H1 (cell line): Measurements from ENCODE around the gene RAPGEF6.

DNA sequence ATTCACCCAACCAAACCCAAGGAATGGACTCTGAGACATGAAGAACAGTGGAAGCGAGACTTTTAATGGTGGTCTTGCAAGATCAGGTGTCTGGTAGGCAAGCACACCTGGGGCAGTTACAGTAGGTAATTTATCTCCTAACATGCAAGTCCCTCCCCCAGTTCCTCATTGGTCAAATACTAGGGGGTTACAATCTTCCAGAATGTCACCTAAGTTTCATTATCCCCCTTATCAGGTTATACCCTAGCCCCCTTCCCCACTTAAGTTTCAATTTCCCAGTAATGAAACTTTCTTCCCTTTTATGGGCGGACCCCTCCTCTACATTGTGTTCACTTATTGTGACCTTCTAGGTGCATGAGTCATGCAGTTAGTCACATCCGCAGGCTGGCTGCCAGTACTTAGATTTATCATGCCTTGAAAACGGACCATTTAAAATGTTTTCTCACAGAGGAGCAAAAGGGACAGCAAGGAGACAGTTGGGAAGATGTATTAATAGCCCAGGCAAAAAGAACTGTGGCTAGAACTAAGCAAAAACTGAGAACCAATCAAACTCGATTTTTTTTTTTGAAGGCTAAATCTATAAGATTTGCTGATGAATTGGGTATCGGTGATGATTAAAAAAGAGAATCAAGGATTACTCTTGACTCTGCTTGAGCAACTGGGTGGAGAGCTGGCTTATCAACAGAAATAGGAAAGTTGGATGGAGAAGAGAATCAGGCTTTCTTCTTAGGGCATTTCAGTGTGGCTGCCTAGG lies 615.2 kb downstream of the HINT1 start:
- RRBS = no CpG with 5 or more reads among the region's 6 CpGs
CAGE:
- cytosol, long polyA plus RNA = no peak
- long polyA plus RNA = no peak
- nucleus, long polyA plus RNA = no peak

GRCh38 chr5:130897356-130898399 lies 267.4 kb downstream of the HINT1 start:
- RRBS = no CpG with 5 or more reads among the region's 32 CpGs
CAGE:
- cytosol, long polyA plus RNA = no peak
- long polyA plus RNA = no peak
- nucleus, long polyA plus RNA = no peak

DNA sequence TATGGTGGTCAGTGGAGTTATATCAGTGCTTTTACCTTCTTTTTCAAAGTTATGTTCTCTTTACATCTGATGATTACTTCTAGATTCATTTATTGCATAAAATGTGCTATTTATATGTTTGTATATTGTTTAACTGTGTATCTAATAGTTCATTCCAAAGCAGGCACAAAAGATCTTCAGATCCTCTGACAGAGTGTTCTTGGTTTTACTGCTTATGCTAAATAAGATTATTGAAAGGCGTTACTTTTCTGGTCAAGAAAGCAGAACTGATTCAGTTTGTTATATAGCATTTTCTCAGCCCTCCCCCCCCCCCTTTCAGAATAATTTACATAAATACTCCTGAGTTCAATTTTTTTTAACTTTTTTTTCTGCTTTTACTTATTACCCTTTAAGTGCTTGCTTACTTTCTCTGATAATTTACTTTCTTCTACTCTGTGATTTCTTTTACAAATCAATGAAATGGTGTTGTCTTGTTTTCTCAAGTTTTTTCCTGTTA lies 15.3 kb downstream of the CDC42SE2 start:
- RRBS = no CpG with 5 or more reads among the region's 1 CpG
CAGE:
- cytosol, long polyA plus RNA = no peak
- long polyA plus RNA = no peak
- nucleus, long polyA plus RNA = no peak

- RRBS = no CpG with 5 or more reads among the region's 3 CpGs
CAGE:
- cytosol, long polyA plus RNA = no peak
- long polyA plus RNA = no peak
- nucleus, long polyA plus RNA = no peak
Measured at GRCh38 chr5:131280898-131281528, 17.2 kb downstream of the CDC42SE2 start.

DNA sequence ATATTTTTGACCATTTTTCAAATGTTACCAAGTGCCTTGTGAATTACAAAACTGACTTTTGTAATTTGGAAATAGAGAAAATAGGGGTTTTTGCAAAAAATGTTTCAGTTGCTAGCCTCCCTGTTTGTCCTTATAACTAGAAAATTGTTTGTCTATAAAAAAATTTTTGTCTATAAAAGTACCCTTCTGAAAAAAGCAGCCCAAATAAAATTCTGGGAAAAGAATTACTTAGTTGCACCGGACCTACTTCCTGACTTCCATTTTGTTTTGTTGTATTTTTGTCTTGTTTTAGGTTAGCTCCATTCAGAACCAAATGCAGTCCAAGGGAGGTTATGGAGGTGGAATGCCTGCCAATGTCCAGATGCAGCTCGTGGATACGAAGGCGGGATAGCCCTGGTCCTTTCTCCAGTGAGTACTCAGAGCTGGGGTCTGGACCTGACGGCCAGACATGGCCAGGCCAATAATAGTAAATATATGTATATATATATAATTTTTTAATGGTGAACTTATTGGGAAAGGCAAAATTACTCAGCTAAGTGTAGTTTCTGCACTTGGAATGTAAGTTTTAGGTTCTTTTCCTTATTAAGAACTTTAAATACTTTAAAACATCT lies 127.0 kb downstream of the CDC42SE2 start:
- RRBS = no CpG with 5 or more reads among the region's 5 CpGs
CAGE:
- cytosol, long polyA plus RNA = no peak
- long polyA plus RNA = no peak
- nucleus, long polyA plus RNA = no peak

- RRBS = no CpG with 5 or more reads among the region's 52 CpGs
CAGE:
- cytosol, long polyA plus RNA = no peak
- long polyA plus RNA = no peak
- nucleus, long polyA plus RNA = start-site peak on the minus strand at chr5:131635179-131635233, 175 reads
Measured at GRCh38 chr5:131634503-131635278, at the start of gene RAPGEF6. Gene RAPGEF6, minus strand, starts transcription at chr5:131635229.

DNA sequence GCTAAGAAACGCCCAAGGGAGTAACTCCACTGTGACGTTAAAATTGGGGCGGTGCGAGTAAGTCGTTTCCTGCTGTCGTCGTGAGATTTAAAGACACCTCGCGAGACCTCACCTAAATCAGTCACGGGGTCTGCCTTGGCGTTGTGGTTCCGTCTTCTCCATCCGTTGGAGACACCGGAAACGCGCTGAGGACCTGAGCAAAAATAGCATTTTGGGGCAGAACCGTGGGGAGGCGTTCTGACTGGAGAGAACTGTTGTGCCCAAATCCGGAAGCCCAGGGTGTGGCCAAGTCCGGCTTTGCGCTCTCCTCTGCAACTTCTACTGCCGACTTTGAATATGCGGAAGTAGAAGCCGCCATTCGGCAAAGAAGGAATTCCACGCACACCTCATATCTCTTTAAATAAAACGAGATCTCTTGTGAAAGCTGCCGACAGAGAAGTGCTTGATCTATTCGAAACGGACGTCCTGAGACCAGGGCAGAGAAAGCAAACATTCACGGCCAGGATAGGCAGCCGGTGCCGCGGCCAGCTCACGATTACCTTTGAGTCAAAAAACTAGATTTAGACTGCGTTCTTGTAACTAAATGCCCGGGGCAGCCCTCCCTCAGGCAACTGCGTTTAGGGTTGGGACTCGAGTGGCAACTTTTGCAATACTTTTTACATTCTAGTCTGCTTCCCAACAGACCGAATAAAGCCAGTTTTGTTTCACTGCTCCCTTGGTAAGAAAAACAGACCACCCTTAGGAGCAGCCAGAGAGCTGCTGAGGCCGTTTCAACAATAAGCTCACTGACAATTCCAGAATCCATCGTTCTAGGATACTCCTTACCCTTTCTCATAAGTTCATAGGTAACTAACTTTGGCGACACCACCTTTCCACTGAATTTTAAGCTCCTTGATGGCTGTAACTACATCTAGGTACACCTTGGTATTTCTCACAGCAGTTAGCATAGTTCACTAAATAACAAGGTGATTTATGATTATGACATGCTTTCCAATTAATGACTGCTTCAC lies 555 bp upstream of the RAPGEF6 start:
- RRBS = 2% methylated on average over 11 of the region's 44 CpGs
CAGE:
- cytosol, long polyA plus RNA = no peak
- long polyA plus RNA = no peak
- nucleus, long polyA plus RNA = no peak

DNA sequence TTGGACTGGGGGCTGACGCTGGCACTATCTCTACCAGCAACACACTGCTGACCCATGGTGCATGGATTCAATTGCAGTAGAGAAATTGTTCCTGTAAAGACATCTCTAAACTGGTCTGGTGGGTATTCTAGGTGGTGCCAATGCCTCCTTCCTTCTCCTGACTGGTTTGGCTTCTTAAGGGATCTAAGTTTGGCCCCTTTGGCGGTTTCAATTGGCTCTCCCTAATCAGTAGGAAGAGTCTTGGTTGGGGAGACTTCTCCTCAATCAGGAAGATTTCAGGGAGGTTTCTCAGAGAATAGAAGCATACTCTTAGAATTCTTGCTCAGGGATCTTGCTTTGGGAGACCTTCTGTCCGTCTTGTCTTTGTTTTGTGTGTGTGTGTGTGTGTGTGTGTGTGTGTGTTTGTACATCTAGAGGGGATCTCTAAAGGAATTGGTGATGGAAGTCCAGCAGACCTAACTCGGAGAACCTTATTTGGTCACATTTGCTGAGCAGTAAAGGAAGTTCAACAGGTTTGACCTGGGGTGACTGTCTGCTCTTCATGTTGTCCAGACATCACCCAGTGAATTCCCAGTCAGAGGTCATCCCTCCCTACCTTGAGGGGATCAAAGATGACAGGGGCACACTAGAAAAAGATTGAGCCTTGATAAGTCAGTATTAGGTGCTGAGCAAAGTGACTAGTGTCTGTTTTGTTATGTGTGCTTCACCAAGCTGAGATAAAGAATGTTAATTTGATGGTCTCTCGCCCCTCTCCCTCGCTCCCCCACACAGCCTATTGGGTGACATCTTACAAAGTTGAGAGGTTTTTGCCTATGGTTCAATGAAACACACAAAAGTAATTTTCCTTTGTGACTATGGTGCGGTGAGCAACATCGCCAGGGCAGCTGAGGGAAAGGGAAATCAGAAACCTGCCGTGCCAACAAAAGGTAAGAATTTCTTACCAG lies 26.1 kb upstream of the RAPGEF6 start:
- RRBS = no CpG with 5 or more reads among the region's 9 CpGs
CAGE:
- cytosol, long polyA plus RNA = no peak
- long polyA plus RNA = no peak
- nucleus, long polyA plus RNA = no peak

DNA sequence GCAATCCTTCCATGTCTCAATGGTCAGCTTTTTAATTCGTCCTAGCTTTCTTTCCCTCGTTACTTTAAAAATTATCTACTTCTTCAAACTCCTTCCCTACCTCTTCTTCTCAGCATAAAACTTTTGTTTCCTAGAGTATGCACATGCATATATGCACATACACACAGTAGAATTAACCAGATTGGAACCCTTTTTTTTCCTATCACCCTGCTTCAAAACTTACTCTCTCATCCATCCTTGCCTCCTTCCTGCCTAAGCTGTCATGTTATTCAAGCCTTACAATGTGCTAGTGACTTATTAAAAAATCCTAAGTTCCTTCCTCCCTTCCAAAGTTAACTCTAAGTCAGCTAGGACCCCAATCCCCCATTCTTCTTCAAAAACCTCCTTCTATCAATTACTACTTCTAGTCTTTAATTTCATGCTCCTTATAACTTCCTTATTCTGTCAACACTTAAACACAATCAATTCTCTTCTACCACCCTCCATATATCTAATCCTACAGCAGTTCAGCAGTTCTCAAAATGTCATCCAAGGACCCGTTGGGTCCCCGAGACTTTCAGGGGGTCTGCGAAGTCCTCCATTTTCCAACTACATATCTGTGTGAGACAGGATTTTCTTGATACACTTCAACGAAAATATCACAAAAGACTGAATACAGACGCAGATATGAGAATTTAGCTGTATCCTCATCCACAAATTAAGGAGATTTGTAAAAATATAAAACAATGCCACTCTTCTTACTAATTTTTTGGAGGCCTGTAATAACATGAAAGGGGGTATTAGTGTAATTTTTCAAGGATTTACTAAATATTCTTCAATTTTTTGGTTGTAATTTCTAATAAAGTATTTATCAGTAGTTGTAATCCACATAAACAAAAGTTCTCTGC lies 77.1 kb upstream of the RAPGEF6 start:
- RRBS = no CpG with 5 or more reads among the region's 7 CpGs
CAGE:
- cytosol, long polyA plus RNA = no peak
- long polyA plus RNA = no peak
- nucleus, long polyA plus RNA = start-site peak on the minus strand centred at position 366 of the sequence, 10 bp wide, 6 reads

DNA sequence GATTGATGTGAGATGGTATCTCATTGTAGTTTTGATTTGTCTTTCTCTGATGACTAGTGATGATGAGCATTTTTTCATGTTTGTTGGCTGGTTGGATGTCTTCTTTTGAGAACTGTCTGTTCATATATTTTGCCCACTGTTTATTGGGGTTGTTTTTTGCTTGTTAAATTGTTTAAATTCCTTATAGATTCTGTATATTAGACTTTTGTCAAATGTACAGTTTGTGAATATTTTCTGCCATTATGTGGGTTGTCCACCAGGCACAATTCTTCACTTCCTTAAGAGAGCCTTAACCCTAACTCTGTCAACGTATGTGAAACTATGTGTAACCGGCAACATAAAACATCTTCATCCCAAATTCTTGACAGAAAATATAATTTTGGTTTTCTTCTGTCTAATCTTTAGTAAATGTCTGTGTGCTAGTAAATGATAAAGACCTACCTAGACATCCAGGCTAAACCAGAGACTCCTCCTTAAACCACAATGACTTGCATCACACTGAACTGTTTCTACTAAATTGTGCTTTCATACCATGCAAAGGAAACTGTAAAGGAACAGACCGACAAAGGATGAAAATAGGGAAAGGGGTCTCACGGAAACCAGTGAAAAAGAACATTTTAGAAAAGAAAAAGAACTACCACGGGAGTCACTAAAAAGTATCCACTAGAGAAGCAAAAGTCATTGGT lies 49.7 kb downstream of the FNIP1 start:
- RRBS = no CpG with 5 or more reads among the region's 5 CpGs
CAGE:
- cytosol, long polyA plus RNA = no peak
- long polyA plus RNA = no peak
- nucleus, long polyA plus RNA = no peak

- RRBS = no CpG with 5 or more reads among the region's 5 CpGs
CAGE:
- cytosol, long polyA plus RNA = no peak
- long polyA plus RNA = no peak
- nucleus, long polyA plus RNA = no peak
Measured at GRCh38 chr5:132020186-132020713, 8.8 kb upstream of the ACSL6 start.

- RRBS = no CpG with 5 or more reads among the region's 10 CpGs
CAGE:
- cytosol, long polyA plus RNA = no peak
- long polyA plus RNA = no peak
- nucleus, long polyA plus RNA = no peak
Measured at GRCh38 chr5:132053942-132054648, 6.4 kb upstream of the IL3 start.

DNA sequence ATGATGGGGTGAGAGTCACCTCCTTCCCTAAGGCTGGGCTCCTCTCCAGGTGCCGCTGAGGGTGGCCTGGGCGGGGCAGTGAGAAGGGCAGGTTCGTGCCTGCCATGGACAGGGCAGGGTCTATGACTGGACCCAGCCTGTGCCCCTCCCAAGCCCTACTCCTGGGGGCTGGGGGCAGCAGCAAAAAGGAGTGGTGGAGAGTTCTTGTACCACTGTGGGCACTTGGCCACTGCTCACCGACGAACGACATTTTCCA lies 890 bp downstream of the CSF2 start:
- RRBS = no CpG with 5 or more reads among the region's 6 CpGs
CAGE:
- cytosol, long polyA plus RNA = no peak
- long polyA plus RNA = no peak
- nucleus, long polyA plus RNA = no peak

DNA sequence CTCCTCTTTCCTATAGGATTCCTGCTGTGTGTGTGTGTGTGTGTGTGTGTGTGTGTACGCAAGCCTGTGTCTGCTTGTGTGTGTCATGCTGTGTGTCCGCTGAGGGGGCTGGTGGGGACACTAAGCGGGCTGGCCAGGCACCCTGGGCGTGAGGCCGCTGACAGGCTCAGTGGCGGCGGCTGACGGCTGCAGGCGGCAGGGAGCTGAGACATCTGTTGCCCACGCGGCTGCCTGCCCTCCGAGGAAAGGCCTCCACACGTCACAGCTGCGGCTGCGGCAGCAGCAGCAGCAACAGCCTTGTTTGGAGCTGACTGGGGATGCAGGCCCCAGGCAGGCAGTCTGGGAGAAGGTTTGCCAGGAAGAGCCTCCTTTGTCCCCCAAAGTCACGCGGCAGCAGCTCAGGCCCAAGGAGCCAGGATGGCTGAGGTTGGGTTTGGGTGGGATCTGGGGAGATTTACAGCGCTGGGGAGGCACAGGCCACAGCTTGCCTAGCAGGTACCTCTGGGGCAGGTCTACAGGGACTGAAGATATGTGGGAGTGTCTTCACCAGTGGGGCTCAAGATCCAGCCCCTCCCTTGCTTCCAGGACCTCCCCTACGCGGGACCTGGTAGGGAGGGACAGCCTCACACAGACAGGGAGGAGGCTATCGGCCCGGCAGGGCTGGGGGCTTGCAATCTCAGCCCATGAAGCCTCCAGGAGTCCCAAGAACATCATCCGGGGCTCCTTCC lies 1.8 kb downstream of the PDLIM4 start:
- RRBS = 88% methylated on average over 2 of the region's 23 CpGs
CAGE:
- cytosol, long polyA plus RNA = no peak
- long polyA plus RNA = no peak
- nucleus, long polyA plus RNA = no peak

- RRBS = no CpG with 5 or more reads among the region's 12 CpGs
CAGE:
- cytosol, long polyA plus RNA = no peak
- long polyA plus RNA = no peak
- nucleus, long polyA plus RNA = no peak
Measured at GRCh38 chr5:132265536-132266292, 8.2 kb downstream of the PDLIM4 start.

DNA sequence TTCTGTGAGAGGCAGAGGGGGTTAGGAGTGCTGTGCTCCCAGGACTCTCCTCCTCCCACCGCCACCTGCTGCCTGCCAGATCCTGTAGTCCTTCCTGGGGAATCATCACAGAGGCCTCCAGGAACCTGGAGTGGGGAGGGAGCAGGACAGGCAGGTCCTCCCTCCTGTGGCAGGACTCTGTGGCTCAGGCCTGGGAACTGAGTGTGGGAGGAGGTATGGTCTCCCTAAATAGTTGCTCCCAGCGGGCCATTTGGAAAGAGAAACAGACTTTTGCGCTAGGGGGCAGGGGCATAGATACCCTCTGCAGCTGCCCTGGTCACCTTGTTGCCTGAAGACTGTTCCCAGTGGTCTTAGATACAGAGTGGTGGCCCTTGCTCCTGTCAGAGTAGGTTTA lies 55.5 kb downstream of the SLC22A5 start:
- RRBS = no CpG with 5 or more reads among the region's 3 CpGs
CAGE:
- cytosol, long polyA plus RNA = no peak
- long polyA plus RNA = no peak
- nucleus, long polyA plus RNA = no peak

DNA sequence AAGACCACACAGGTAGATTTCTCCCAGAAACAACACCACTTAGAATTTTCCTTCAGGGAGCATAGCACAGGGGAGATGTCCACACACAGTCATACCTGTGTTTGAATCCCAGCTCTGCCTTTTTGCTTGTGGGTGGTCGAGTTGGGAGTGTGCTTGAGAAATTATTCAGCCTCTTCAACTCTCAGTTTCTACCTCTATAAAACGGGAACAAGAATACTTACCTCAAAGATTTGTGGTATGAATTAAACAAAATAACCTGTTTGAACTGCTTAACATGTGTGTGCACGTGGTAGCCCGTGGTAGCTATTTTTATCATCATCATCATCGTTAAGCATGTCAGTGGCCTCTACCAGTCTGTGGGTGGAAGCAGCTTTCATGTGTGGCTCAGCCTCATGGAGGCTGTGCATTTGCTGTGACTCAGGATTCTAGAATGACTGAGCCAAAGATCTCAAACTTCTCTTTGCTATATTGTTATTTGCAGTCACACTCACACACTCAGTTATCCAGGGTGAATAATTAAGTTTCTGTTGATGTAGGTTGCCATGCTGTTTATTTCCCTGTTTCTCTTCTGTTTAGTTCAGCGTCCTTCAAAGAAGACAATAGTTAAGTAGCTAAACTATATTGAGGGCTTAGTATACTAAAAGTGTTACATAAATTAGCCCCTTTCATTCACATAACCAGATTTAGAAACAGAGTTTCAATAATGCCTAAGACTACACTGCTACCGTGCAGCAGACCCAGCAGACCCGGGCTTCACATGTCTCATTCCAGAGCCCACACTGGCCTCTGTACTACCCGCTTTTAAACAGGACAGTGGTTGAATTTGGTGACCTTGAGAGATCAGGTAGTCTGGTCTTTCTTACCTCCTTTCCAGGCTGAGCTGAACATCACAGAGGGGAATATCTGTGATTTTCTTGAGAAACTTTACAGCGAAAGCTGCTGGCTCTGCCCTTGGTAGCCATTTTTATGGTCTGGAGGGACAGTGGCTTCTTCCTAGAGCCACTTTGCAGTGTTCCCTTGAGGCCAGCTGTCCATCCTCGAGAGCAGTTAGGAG lies 56.2 kb downstream of the SLC22A5 start:
- RRBS = no CpG with 5 or more reads among the region's 11 CpGs
CAGE:
- cytosol, long polyA plus RNA = no peak
- long polyA plus RNA = no peak
- nucleus, long polyA plus RNA = no peak

- RRBS = no CpG with 5 or more reads among the region's 5 CpGs
CAGE:
- cytosol, long polyA plus RNA = no peak
- long polyA plus RNA = no peak
- nucleus, long polyA plus RNA = no peak
Measured at GRCh38 chr5:132430649-132431198, 59.8 kb downstream of the IRF1 start.

DNA sequence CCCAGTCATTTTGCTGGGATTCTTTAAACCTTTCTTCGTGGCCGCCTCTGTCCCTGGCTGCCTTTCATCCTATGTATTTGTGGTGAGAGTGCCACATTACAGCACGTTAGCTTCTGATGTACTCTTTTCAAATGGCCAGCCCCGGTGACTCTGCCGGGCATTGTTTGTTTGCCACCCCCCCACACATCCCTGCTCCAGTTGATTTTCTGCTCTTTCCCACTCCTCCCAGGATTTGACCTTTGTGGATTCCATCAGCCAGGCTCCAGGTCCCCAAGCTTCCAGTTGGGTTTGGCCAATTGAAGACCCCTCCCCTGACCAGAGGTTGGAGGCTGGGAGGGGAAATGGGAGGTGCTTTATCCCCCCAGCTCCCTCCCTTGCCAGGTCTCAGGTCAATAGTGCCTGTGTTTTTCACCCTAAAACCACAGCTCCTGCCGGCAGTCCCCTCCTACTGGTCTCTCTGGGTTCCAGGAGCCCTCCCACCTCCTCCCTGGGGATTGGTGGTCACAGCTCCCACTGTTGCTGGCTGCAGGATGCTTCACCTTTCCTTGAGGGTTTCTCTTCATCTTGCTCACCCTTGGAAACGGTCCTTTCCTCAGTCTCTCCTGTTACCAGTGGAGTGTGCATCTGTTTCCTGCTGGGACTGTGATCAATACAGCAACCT lies 34.9 kb downstream of the IRF1 start:
- RRBS = no CpG with 5 or more reads among the region's 7 CpGs
CAGE:
- cytosol, long polyA plus RNA = no peak
- long polyA plus RNA = no peak
- nucleus, long polyA plus RNA = no peak

DNA sequence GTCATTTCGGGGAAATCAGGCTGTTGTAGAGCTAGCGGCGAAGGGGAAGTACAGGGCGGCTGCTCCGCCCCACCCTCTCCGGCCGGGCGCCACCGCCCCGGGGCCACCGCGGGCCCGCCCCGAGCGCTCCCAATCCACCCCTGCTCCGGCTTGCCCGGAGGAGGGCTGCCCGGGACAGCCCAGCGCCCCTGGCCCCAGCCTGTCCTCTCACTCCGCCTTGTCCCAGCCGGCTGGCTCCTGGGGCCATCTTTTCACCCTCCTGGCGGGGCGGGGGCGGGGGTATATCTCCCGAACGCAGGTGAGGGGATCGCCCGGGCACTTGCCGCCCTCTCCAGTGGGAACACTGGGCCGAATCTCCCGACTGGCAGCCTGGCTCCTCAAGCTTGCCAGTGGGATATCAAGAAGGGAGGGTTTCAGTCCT lies 321 bp upstream of the IRF1 start:
- RRBS = under 1% methylated on average over 19 of the region's 31 CpGs
CAGE:
- cytosol, long polyA plus RNA = no peak
- long polyA plus RNA = no peak
- nucleus, long polyA plus RNA = no peak